ENCODE measurements around a stretch of chr14.

DNA sequence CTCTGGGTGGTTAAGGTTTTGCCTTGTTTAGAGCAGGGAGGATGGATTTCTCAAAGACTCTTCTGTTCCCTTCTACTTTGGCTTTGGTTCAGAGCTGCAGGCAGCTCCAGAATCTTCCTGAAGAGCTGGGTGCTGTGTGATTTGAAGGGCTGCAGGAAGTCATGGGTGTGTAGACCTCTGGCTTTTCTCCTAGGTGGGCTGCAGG lies 1.8 kb downstream of the JDP2 start:
- PRO-cap = no peak

GRCh38 chr14:75434952-75435550 lies 7.2 kb downstream of the JDP2 start:
- PRO-cap = no peak
- RRBS = 97% methylated on average over 5 of the region's 14 CpGs

DNA sequence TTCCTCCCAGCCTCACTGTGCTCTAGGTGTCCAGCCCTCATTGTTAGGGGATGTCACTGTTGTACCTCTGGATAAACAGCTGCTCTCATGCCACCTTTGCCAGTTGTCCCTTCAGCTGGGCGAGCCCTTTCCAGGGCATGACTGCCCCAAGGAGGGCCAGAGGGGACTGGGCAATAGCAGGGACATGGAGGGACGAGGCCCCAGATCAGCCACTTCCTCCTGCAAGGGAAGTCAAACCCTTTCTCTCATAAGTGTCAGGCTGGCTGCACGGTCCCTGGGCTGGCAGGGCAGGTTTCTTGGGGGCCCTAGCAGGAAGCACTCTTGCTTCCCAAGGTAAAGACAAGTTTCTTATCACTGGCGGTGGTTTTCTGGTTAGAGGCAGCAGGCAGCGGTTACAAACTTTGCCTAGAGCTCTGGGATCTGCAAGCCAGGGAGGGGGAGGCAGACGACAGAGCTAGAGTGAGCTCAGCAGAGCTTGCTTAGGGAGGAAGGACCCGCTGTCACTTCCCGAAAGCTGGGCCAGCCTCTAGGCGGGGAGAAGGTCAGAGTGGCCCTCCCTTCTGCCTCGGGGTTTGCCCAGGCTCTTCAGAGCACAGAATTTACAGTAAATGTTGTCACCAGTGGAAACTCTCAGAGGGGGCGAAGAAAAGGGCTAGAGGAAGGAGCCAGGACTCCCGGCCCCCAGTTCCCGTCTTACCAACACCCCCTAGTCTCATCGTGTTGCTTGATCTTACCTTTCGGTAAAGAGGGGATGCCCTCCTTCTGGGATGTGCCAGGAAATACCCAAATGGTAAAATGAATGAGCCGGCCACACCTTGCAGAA lies 20.4 kb downstream of the BATF start:
- PRO-cap = no peak
- RRBS = no CpG with 5 or more reads among the region's 16 CpGs

DNA sequence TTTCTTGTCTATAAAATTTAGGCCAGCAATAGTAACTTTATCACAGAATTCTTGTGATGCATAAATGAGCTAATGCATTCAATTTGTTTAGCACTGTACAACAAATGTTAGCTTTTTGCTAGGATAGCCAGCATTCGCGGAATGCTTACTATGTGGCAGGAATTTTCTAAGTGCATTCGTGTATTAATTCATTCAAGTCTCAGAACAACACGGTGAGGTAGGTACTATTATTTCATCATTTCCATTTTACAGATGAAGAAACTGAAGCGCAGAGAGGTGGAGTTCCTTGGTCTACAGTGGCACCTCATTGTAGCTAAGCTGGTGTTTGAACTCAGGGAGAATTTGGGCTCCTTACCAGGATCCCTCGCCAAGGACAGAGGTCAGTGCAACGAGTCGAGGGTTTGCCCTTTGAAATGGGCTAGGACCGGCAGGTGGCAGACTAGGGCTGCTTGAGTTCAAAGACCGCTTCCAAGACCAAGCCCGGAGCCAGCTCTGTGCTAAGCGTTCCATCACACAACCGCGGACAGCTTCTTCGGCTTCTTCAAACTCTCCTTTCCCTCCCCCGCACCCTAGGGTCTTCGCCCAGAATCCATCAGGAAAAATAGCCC lies 894 bp upstream of the FLVCR2 start:
- PRO-cap = no peak
- RRBS = 4% methylated on average over 3 of the region's 17 CpGs

GRCh38 chr14:75614242-75614740 lies 35.9 kb downstream of the FLVCR2 start:
- PRO-cap = no peak
- RRBS = no CpG with 5 or more reads among the region's 5 CpGs

- PRO-cap = no peak
- RRBS = 94% methylated on average over 3 of the region's 17 CpGs
Measured at GRCh38 chr14:75635954-75636821, 24.5 kb downstream of the ERG28 start.

- PRO-cap = no peak
- RRBS = no CpG with 5 or more reads among the region's 2 CpGs
Measured at GRCh38 chr14:75647452-75647937, 13.2 kb downstream of the ERG28 start.

DNA sequence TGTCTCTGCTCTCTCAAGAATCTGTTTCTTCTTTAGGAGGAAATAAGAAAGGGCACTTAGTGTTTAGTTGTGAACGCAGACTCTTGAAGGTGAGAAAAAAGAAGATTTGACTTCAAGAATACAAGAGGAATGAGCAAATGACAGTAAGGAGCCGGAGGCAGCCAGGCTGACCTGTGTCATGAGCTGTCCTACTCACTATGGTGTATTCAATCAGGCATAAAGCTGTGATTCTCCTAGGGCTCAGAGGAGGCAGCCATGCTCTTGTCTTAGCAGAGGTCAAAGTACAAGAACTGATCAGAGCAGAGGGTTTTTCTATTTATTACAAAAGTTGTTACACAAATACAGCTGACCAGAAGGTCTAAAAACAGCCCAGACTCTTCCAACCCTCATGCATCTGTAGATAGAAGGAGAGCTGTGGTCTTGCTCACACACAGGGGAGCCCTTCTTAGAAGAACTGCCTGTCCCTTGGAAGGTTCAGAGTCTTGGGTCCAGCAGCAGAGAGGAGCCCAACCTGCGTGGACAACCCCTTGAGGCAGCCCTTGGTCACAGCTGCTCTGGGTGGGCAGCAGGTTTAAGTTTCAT lies 10.0 kb downstream of the ERG28 start:
- PRO-cap = unidirectional peak, minus-strand start at position 199 of the sequence
- RRBS = no CpG with 5 or more reads among the region's 3 CpGs

DNA sequence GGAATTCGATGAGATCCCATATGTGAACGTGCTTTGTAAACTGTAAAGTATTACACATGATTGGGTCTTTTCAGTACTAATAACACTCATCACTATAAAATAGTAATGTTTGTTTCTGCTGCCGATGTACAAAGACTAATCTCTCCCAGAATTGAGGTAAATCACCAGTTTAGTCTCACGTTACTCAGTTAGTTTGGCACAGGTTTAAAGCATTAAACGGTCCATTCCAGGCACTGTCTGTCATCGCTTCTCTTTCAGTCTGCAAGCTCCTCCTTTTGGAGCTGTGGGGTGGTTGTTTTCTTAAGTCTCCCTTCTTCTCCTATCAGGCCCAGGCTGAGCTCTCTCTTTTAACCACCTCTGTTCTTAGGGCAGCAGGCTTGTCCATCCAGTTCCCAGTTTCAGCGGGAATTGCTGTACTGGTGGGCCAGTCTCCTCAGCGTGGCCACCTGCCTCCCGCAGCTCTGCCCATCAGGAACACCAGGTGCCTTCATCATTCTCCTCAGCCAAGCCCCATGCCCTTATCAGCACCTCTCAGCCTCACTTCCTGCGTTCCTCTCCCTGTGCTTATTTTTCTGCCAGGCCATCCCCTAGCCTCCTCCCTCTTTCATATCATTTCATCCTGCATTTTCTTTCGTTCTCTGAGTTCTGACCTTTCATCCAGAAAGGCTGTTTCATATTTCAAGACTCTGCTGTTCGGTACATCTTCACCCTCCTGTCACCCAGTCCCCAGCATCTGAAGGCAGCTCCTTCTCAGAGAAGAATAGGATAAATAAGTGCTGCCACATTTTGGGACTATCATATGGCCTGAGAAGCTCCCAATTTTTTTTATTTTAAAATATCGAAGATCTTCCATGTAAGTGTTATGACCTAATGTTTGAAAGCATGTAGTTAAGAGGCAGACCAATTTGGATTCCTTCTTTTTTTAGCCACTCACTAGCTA lies 148.9 kb downstream of the TGFB3 start:
- PRO-cap = no peak
- RRBS = no CpG with 5 or more reads among the region's 13 CpGs

DNA sequence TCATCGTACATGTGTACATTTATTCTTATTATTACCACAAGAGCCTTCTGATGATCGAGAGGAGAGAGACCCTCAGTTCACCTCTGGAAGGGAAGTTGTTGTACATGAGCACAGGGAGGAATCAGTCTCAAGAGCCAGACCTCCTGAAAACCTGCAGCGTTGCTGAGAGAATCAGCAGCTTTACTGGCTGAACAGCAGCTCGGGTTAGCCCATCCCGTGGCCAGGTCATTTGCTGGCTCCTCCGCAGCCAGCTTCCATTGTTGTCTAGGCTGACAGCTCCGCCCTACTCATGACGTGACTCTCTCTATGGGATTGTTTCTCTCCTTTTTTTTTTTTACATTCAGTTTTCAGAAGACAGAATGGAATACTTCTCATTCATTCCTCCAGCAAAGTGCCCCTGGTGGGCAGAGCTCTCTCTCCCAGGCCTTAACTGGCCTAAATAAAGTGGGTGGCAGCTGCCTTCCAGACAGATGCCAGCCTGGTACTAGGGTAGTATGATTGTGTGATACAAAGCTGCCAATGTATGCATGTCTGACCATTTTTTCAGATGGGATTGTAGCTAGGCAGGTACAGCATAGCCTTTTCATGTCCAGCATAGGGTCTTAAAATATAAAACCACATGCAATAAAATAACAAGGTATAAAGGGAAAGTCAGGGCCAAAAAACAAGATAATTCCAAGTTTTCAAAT lies 69.8 kb downstream of the TGFB3 start:
- PRO-cap = no peak
- RRBS = no CpG with 5 or more reads among the region's 8 CpGs

DNA sequence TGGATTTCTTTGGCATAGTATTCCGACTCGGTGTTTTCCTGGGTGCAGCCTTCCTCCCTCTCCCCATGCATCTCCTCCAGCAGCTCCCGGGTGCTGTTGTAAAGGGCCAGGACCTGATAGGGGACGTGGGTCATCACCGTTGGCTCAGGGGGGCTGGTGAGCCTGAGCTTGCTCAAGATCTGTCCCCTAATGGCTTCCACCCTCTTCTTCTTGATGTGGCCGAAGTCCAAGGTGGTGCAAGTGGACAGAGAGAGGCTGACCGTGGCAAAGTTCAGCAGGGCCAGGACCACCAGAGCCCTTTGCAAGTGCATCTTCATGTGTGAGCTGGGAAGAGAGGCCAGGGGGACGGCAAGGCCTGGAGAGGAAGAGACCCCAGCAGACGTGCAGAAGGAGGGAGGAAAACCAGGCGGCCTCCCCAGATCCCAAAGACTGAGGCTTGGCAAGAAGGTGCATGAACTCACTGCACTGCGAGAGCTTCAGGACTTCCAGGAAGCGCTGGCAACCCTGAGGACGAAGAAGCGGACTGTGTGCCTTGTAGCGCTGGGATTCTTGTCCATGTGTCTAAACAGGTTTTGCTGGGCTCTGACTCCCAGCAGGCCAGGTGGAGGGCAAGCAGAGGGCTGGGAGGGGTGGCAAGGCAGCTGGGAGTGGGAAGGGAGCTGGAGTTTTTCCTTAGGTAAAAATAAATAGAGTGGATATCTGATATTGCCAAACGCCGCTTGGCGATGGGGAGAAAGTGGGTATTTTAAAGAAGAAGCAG lies 1.0 kb downstream of the TGFB3 start:
- PRO-cap = no peak
- RRBS = no CpG with 5 or more reads among the region's 18 CpGs

- PRO-cap = no peak
- RRBS = no CpG with 5 or more reads among the region's 19 CpGs
Measured at GRCh38 chr14:75994943-75996202, 9.8 kb downstream of the IFT43 start.

GRCh38 chr14:75996672-75997125 lies 11.1 kb downstream of the IFT43 start:
- PRO-cap = no peak
- RRBS = no CpG with 5 or more reads among the region's 2 CpGs

DNA sequence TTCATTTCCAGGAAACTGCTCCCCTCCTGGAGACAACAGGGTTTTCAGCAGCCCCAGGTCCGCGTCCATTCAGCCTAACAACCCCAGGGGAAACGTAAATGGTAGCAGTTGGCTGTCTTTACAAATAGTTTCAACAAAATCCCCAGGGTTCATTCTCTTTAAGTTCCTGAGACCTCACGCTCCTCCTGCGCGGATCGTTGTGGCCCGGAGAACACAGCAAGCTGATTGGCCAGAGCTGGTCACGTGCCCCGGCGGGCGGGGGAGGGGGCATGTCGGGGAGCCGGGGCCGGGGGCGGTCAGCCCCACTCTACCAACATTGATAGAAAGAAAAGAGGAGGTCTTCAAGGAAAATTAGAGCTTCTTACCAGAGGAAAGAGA lies 108.2 kb upstream of the ESRRB start:
- PRO-cap = bidirectional peak, plus-strand start at position 270 of the sequence, minus-strand start at position 215 of the sequence
- RRBS = 54% methylated on average over 1 of the region's 16 CpGs

- PRO-cap = no peak
- RRBS = no CpG with 5 or more reads among the region's 1 CpG
Measured at GRCh38 chr14:76476430-76476629, 100.4 kb downstream of the ESRRB start.

- PRO-cap = no peak
- RRBS = no CpG with 5 or more reads among the region's 16 CpGs
Measured at GRCh38 chr14:76584132-76585013, 176.9 kb upstream of the VASH1 start.

GRCh38 chr14:76768247-76768751 lies 7.0 kb downstream of the VASH1 start:
- PRO-cap = no peak
- RRBS = no CpG with 5 or more reads among the region's 12 CpGs

DNA sequence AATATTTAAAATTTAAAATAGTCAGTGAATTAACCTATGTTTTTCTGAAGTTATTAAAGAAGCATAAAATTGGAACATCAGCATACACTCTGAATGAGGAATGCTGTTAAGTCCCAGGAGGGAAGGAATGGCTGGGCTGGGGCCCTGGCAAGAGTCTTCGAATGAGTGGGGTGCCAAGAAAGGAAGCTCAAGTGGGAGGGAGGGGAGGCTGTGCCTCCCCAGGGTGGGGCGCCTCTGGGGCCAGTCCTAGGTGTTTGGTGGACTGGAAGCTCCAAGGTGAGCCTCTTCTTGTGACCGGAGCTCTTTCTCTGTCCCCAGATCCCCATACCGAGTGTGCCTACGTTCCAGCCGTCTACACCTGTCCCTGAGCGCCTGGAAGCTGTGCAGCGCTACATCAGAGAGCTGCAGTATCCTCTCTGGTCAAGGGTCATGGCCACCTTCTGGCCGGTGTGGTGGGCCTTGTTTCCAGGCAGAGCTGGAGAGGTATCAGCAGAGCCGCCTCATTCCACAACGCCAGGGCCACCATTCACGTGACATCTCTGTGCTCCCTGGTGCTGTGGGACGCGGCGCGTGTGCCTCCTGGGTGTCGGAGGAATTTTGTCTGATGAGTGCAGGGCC lies 8.5 kb downstream of the VASH1 start:
- PRO-cap = no peak
- RRBS = no CpG with 5 or more reads among the region's 17 CpGs

DNA sequence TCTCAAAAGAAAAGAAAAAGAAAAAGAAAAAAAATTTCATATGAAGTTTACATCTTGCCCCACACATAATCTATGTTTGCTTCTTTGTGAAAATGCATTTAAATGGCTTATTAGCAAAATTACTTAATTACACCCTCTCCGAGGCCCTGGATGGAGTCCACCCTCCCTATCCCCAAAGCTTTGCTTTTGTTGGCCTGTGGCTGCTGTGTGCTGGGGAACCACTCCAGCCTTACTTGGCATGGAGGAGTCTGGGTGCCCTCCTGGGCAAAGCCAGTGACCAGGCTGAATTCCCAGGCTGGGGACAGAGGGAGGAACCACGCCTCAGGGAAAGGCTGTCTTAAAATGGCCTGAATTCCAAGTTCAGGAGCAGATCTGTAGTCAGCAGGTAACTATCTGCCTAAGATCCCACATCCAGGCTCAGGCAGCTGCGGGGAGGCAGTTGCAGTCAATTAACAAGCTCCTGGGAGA lies 11.0 kb downstream of the VASH1 start:
- PRO-cap = no peak
- RRBS = no CpG with 5 or more reads among the region's 3 CpGs

- PRO-cap = no peak
- RRBS = no CpG with 5 or more reads among the region's 13 CpGs
Measured at GRCh38 chr14:76779613-76780552, 18.6 kb downstream of the VASH1 start.

All from Caco-2 (cell line).